ENCODE results near the gene FBXO31.

DNA sequence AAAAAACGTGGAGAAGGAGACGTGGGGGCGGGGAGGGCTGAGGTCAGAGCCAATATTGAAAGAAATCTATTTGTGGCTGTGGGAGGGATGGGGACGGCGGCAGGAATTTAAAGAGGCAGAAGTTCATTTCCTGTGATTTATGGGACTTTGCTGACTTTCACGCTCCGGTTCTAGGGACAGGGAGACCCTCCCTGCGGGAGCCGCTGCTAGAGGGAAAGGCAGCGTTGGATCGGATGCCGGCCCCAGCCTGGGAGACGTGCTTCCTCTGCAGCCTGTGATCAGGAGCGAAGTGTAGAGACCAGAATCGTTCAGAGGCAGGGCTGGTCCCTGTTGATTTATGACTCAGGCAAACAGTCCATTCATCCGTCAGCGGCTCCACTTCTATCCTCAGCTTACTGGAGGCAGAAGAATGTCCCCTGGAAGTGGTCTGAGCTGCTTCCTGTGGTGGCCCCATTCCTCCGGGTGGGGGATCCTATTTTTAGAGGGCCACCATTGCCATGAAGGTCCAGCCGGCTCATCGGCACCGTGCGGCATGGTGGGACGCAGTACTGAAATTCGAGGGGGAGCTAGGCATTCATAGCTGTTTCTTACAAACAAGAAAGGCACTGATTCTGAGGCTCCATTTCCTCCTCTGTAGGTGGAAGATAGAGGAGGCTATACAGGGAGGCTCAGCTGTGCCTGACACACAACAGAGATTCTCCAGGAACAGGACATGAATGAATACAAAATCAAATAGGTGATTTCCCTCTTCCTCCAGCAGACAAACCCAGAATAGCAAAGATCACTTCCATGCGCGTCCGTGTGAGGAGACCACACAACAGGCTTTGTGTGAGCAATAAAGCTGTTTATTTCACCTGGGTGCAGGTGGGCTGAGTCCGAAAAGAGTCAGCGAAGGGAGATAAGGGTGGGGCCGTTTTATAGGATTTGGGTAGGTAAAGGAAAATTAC, 163.2 kb downstream of the FOXL1 start:
- PRO-cap = no peak
- RAMPAGE, long total RNA = no peak

DNA sequence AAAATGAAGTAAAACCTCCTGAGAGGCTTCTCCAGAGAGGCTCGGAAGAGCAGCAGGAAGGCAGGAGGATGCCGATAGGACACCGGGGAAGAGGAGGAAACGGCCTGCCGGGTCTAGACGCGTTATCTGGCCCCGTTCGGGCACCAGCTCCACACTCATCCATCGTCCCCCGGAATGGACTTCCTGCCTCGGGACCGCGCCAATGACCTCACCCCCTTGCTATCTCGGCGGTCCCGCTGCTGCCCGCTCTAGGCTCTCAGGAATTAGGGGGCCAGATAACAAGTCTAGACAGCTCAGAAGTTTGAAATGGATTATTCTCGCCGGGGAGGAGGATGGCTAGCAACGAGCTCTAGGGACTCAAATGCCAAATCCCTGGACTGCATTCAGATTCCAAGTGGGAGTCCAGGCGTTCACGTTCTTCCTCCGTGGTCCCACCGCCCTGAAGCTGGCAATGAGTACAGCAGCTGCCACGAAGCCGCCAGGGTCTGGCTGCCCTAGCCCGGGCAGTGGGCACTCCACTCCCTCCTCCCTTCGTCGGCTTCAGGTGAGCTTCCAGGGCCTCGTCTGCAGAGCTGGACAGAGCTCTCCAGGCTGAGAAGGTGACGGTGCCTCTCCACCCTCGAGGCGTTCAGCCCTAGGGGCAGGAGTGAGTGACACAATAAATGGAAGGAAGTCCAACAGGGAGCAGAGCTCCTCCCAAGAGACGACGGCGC, 351.0 kb downstream of the FOXL1 start:
- PRO-cap = no peak
- RAMPAGE, long total RNA = no peak

DNA sequence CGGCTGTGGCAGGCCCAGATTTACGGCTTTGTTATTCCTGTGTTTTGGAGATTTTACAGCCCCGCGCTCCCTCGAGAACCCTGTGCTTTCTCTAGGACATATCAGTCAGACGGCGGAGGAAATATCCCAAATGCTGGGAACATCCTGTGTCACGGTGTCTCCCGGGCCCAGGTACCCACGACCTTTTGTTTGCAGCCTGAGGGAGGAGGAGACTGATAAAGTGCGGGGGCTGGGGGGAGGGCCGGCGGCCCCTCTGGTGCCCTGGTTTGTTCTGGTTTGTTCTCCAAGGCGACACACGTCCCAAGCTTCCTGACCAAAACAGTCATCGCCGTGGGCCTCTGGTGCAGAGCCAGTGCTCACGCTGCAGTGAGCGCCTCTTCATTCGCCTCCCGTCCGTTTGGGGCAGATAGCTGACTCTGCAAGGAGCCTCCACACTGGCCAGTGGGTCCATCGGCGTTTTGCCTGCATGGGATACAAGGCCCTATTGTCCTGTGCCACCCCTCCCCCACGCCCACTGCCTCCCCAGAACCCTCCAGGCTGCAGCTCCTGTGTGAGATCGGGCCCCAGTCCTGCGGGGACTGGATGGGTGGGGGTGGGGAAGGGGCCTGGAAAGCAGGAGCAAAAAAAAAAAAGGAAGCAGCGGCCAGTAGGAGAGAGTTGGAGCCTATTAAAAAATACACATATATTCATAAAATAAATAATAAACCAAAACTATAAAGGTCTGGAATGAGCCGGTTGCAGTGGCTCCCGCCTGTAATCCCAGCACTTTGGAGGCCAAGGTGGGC, 363.1 kb downstream of the C16orf95 start:
- PRO-cap = no peak
- RAMPAGE, long total RNA = no peak

- PRO-cap = no peak
- RAMPAGE, long total RNA = no peak
These were observed 139.0 kb downstream of the C16orf95 start for GRCh38 chr16:87178061-87178643.

GRCh38 chr16:87318127-87318637, 990 bp upstream of the C16orf95 start:
- PRO-cap = no peak
- RAMPAGE, long total RNA = no peak

- PRO-cap = no peak
- RAMPAGE, long total RNA = no peak
These were observed 23.5 kb downstream of the FBXO31 start for GRCh38 chr16:87359956-87360592.

DNA sequence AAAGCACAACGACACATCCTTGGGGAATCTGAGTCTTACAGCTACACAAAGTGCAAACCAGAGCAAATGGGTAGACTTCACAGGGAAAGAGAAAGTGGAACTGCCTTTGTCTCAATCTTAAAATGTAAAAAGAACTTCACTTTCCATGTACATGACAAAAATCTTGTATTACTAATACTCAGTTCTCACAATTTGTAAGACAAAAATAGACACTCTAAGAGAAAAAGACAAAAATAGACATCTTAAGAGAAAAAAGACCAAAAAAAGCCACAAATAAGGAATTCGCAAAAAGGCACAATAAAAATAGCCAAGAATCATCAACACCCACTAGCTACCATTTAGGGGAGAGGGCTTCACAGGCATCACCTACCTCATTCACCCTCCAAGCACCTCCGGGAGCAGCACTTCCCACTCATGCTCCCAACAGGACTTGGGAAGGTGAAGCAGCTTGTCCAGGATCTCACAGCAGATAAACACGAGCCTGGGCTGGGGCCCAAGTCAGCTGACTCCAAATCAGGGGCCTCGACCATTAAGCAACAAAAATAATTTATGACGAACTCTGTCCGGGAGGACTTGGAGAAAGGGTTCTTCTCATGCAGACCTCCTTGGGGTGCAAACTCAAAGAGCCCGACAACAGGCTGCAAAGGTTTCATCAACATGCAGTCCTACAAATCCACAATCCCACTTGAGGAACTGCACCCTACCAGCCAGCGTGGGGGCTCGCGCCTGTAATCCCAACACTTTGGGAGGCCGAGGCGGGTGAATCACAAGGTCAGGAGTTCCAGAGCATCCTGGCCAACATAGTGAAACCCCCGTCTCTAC, 2.3 kb downstream of the FBXO31 start:
- PRO-cap = bidirectional peak, plus-strand start at position 562 of the sequence, minus-strand start at position 432 of the sequence
- RAMPAGE, long total RNA = no peak

DNA sequence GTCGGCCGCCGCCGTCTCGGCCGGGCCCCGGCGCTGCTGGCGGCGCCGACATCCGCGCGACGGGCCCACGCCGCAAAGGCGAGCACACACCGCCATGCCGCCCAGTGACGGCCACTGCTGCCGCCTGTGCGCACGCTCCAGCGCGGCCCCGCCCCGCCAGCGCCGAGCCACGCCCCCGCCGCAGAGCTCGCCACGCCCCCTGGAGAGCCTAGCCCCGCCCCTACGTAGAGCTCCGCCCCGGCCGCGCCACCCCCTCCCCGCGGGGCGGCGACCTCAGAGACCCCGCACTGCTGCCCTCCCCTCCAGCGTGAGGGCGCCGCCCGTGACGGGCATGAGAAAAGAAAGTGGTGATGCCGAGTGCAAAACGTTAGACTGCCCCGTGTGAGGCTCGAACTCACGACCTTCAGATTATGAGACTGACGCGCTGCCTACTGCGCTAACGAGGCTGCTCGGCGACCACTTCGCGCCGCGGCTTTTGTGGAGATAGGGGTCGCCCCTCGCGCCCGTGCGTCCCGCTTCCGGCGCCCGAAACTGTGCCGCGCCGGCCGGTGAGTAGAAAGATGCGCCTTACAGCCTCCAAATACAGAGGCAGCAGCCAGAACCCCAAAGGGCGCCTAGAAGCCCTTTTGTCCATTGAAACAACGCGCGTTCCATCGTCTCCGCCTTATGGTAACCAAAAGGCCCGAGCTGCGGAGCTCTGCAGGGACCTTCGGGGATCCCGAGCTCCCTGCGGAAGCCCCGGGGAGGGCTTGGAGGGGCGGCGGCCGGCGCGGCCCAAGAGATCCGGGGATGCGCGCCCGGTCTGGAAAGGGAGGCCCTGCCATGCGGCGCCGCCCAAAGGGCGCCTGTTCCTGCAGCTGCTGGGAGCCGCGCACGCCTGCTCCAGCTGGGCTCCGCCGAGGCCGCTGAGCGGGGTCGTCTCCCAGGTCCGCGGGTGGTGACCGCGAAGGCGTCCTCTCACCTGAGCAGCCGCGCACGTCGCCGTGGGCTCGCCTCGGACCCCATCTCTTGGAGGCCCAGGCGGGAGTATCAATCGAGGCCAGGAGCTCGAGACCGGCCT, at the start of gene FBXO31:
Gene FBXO31 (minus strand): TSS at position 128 of the 1,060 bp plus-strand sequence.
- PRO-cap = bidirectional peak, plus-strand start at position 334 of the sequence, minus-strand start at position 109 of the sequence; bidirectional peak, plus-strand start at position 544 of the sequence, minus-strand start at position 407 of the sequence
- RAMPAGE, long total RNA = no peak

DNA sequence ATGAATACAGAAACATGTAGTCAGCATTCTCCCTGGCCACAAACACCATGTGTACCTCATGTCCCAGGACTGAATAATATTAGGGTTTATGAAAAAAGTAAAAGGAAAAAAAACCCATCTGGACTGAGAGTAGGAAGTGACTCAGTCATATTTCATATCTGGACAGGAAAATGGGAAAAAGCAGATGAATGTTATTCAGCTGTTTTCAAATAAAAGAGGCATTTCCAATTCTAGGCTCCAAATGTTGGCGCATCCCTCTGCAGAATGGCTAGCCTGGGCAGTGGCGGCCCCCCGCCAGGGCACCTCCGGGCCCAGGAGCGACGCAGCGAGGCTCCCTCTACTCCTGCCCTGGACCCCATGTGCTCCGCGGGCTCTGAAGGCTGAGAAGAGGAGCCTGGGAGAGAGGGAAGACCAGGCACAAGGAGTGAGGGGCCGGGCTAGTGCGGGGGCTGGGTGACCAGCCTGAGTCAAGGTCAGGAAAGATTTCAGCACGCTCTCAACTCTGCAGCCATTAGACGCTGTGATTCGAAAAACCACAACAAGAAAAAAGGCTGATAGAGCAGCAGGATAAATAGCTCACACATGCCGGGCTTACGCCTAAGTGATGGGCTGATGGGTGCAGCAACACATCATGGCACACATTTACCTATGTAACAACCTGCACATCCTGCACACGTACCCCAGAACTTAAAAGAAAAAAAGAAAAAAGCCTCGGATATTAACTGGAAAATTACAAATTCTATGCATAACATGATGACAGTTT, 44.1 kb downstream of the MAP1LC3B start:
- PRO-cap = unidirectional peak, minus-strand start at position 71 of the sequence
- RAMPAGE, long total RNA = no peak

- PRO-cap = no peak
- RAMPAGE, long total RNA = no peak
These were observed 46.7 kb upstream of the JPH3 start for GRCh38 chr16:87555500-87556074.

DNA sequence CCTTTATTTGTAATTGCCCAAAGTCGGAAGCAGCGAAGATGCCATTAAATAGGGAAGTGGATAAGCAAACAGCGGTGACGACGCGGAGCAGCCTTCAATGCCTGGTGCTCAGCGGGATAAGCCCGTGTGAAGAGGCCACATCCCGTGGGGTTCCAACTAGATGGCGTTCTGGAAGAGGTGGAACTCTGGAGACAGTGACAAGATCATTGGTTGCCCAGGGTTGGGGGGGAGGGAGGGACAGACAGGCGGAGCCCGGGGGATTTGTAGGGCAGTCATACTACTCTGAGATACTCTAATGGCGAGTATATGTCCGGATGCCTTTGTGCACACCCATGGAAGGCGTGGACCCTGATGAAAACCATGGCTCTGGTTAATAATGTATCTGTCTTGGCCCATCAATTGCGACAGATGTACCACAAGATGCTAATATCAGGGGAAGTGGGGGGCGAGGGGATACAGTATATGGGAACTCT, 27.2 kb downstream of the JPH3 start:
- PRO-cap = no peak
- RAMPAGE, long total RNA = no peak

DNA sequence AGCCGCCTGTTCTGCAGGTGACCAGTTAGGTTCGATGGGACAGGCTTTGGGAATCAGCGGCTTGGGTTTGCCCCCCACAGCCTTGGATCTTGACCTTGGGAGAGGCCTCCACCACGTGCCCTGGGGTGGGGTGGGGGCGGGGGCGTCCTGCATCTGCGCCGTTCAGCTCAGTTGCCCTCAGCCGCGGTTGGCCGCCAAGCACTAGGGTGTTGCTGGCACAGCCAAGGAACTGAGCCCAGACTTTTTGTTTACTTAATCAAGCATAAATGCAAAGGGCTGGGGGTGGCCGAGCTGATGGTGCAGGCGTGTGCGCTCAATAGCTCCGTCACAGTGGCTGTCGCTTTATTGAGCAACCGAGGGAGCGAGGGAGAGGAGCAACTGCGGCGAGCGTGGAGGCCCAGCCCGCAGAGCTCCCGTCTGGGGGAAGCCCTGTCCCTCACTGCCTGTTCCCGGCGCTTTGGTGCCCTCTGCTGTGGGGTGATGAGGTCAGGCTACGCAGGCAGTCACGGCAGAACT, 33.9 kb downstream of the JPH3 start:
- PRO-cap = no peak
- RAMPAGE, long total RNA = no peak

DNA sequence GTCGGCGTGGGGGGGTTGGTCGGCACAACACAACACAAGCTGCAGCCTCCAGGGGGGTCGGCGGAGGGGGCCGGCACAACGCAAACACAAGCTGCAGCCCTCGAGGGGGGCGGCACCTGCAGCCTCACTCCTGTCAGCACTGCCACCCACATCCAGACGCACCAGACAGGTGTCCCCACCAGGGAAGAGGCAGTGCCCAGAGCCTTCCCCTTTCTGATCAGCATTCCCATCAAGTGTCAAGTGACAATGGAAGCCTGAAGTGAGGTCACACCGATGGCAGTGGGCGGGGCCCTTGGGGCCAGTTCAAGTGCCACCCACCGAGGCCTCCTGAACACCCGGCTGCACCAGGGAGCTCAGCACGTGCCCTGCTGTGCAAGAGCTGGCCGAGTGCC, 59.4 kb downstream of the KLHDC4 start:
- PRO-cap = no peak
- RAMPAGE, long total RNA = no peak

GRCh38 chr16:87777563-87778358, 12.0 kb upstream of the KLHDC4 start:
- PRO-cap = no peak
- RAMPAGE, long total RNA = no peak

- PRO-cap = unidirectional peak, minus-strand start at chr16:87789700
- RAMPAGE, long total RNA = no peak
These were observed 24.0 kb upstream of the KLHDC4 start for GRCh38 chr16:87789543-87790383.

DNA sequence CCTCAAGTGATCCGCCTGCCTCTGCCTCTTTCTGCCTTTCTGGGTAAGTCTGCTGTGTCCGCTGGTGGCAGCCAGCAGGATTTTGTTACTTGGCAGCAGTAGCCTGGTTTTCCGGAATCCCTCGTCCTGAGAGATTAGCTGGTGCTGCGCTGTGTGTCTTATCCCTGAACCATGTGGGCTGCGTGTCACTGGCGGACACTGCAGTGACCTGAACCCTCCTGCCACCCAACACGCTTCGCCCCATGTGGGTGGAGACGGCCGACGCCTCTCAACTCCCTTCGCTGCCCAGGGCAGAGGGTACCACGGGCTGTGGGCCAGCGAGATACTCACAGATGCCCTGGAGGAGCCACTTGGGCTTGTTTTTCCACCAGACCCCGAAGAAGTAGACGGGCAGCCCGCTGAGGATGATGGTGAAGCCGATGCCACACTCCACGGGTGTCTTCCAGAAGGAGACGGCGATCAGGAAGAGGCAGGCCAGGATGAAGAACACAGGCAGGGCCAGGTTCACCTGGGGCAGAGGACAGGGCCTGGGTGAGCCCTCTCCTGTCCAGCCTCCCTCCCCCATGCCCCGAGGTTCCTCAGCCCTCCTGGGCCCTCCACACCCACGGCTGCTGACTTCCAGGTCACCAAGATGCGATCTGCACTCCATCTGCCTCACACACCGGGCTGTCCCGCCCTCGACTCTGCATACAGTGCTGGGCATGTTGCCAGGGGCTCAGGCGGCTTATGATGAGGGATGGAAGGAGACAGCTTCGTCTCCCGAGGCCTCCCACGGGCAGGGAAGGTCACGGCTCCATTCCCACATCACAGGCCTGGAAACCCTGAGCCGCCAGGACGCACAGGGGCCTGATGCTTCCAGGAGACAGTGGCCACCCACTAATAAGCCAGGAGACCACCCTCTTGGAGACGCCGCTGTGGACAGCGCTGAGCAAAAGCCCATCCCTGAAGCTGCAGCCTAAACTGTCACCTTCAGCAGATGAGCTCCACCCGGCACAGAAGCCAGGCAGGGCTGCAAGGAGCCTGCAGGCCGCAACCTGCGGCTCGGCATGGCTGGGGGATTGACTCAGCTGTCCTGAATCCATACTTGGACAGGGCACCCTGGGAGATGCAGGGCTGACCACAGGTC, 34.9 kb downstream of the SLC7A5 start:
- PRO-cap = unidirectional peak, minus-strand start at position 640 of the sequence
- RAMPAGE, long total RNA = no peak

GRCh38 chr16:87845796-87846872, 23.2 kb downstream of the SLC7A5 start:
- PRO-cap = no peak
- RAMPAGE, long total RNA = no peak

- PRO-cap = no peak
- RAMPAGE, long total RNA = no peak
These were observed 34.0 kb downstream of the BANP start for GRCh38 chr16:87985214-87985618.

DNA sequence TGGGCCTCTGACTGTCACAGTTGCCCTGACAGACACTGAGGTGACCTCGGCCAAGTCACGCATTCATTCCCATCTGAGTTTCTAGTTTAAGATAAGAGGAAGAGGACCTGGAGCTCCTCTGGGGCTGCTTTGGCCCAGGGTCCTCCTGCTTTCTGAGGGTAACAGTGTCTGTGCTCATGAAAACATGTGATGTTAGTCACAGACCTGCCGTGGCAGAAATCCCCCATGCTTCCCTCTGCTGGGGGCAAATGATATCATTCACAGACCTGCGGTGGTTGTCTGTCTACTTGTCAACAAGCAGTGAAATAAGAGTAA, 35.2 kb downstream of the BANP start:
- PRO-cap = no peak
- RAMPAGE, long total RNA = no peak

GRCh38 chr16:88027173-88027862, 76.1 kb downstream of the BANP start:
- PRO-cap = no peak
- RAMPAGE, long total RNA = no peak